HTERT-HM (cell line): Measurements from ENCODE around the gene MSX2.

- RRBS, result 7% methylated on average over 31 of the region's 63 CpGs
These were observed 9.4 kb upstream of the NKX2-5 start for GRCh38 chr5:173244206-173244995.

DNA sequence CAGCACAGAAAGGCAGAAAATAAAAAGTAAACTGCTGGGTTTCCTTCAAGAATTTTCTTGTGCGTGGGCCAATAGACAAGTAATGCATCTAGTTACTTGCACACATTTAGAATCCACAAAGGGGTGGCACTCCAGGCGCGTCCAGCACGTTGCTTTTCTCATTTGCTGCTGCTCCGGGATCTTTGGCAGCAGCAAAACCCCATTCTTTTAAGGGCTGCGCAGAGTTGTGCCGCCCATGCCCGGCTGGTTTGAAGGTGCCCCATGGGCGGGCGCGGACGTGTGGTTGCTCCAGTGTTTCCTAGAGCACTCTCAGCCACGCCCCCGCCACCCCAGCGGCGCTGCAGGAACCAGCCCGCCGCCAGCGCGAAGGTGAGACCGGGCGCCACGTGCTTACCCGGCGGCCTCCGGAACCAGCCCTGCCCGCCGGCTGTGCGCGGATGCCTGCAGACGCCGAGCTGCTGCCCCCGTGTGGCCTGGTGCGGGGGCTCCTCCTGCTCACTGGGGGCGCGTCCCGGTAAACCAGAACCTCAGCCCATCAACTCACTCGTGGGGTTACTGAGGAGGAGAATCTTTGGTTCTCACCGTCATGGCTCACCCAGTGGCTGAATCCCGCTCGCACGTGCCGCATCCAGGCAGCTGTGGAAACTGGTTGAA is 44.5 kb downstream of the STC2 start:
- RRBS, result 4% methylated on average over 13 of the region's 43 CpGs

- RRBS, result no CpG with 5 or more reads among the region's 3 CpGs
These were observed 2.4 kb upstream of the STC2 start for GRCh38 chr5:173330556-173330996.

DNA sequence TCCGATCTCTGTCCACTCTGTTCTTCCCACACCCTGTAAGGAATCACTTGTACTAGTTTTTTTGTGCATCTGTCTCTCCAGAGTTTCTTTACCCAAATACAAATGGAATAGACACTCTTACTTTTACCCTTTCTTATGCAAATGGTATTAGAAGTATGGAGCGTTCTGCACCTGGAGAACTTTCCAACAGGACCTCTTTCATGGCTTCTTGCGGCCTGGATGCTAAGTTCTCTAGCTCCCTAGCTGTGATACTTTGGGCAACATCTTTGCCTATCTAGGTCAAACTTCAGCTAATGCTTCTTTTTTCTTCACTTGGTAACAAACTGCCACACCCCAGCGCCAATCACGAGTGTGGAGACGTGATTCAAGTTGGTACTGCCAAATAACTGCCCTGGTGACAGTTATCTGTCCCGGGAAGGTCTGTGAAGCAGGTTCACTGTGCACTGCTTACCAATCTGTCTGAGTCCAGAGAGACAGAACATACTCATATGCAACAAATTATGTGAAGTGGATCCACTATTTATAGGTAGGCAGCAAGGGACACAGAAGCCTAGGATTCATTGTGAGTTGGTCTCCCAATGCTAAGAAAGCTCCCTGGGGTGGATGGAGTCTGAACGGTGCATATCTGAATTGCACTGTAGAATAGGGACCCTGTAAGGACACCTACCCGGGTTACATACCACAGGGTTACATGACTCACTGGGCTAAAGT is 95.2 kb upstream of the STC2 start:
- RRBS, result no CpG with 5 or more reads among the region's 9 CpGs

- RRBS, result no CpG with 5 or more reads among the region's 6 CpGs
These were observed 490 bp upstream of the BOD1 start for GRCh38 chr5:173617008-173617272.

DNA sequence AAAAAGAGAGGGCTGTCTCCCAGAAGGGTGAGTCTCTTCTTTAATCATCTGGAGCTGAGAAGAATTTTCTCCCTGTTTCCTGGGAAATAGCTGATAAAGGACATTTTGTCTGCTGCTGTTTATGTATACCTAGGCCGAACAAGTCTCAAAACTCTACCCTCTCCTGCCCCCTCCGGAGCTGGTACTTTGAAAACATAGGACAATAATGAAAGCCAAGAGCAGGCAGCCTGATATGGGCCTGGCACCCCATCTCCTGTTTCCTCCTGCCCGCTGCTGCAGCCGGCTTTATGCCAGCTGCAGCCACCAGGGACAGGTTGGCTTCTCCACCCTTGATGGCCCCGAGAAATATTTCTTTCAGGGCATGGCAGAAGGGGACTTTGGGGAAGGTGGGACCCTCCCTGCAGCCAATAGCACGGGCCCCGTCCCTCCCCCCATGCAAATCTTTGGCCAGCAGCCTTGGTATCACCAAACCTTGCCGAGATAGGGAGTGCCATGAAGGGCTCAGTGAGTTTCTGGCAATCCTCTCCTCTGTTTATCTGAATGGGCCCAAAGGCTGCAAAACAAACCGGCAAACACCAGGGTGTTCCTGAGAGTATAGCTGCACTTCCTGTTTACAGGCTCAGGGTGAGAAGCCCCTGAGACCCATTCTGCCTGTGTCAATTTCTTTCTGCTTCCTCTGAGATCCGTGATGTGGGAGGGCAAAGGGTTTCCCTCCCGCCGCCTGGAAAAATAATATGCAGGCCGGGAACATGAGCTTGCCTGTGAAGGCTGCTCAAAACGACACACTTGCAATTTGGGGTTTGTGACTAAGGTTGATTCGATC is 73.4 kb upstream of the BOD1 start:
- RRBS, result 20% methylated on average over 3 of the region's 15 CpGs

DNA sequence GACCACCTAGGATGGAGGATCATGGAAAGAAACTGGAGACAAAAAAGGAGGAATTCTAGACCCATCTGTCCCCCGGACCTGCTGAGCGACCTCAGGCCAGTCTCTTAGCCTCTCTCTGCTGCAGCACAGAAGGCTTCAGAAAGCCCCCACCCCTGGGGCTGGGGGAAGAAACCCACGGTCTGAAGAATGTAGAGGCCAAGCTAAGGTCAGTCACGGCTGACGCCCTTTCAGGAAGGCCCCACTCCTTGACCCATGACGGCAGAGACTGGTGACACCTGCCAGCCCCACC is 120.4 kb upstream of the BOD1 start:
- RRBS, result no CpG with 5 or more reads among the region's 6 CpGs

DNA sequence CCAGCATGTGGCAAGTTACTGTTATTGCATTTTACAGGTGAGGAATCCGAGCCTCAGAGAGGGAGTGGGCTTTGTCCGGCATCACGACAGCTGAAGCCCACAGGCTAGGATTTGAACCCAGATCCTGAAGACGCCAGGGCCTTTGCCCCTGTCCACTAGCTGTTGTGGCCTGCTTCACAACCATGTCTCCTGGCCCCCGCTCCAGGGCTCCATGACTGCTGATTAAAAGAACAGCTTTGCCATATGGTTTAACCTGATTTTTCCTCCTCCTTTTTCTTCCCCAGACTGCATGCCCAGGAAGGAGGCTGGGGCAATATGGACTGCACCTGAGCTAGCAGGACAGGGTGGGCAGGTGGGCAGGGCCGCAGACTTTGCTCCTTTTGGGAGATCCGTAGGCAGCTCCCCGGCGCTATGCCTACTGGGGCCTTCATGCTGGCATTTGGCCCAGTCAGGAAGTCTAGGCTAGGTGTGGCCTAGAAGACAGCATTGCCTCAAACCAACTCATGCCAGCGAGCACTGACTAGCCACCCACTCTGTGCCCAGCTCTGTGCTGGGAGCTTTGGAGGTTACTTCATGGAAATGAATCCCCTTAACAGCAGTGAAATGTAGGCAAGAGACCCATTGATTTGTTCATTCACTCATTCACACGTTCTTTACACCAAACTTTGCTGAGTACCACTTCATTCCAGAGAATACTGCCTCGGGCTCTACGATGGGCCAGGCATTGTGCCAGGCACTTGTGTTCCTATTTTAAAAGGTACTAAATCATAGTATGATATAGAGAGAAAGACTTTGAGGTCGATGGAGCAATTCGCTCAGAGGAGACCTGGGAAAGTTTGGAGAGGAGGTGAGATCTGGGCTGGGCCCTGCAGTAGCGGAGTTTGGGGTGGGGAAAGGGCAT is 94.3 kb upstream of the CPEB4 start:
- RRBS, result no CpG with 5 or more reads among the region's 16 CpGs

DNA sequence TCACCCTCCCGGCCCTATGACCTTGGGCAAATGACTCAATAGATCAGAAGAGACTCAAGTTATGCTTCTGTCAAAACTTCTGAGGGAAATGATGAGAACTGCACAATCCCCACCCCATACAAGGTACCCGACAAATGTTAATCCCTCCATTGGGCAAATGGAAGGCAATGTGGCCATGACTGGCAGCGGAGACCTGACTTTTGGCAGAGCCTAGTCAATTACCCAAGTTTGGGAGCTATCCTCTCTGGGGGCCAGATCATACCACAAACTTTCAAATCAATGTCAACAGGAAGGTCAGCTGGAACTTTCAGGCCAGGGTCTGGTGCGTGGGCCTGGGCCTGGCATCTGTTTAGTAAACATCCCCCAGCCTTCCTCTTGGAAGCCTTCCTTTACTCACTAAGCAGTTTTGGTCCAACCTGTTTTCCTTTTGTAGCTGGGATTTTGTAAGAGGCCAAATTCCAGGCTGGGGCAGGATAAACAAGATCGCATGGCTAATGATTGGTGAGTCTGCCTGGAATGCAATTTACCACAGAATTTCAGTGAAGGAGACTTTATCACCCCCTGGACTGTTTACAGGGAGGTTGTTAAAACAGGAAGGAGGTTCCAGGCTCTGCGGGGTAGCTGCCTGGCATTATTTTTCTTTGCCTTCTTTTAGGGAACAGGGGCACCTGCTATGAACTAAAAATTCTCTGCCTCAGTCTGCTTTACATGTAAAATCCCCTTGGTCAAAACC is 64.1 kb upstream of the CPEB4 start:
- RRBS, result no CpG with 5 or more reads among the region's 6 CpGs

DNA sequence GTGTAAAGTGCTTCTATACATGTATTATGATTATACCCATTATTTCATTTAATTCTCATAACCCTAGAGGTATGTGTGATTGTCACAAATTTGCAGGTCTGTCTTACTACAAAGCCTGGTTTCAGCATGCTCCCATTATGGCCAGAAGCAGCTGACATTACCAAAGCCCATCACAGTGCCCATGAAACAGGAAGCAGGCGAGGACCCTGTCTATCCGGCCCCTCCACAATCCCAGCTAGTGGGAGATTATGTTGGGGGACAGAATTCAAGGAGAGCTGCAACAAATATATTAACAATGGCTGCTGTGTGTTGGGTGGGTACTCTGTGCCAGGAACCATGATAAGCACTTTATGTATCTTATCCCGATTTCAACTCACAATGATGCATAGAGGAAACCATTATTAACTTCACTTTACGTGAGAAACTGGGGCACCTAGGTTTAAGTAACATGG is 22.5 kb upstream of the CPEB4 start:
- RRBS, result no CpG with 5 or more reads among the region's 4 CpGs

GRCh38 chr5:173878627-173879045 is 9.5 kb upstream of the CPEB4 start:
- RRBS, result no CpG with 5 or more reads among the region's 2 CpGs

DNA sequence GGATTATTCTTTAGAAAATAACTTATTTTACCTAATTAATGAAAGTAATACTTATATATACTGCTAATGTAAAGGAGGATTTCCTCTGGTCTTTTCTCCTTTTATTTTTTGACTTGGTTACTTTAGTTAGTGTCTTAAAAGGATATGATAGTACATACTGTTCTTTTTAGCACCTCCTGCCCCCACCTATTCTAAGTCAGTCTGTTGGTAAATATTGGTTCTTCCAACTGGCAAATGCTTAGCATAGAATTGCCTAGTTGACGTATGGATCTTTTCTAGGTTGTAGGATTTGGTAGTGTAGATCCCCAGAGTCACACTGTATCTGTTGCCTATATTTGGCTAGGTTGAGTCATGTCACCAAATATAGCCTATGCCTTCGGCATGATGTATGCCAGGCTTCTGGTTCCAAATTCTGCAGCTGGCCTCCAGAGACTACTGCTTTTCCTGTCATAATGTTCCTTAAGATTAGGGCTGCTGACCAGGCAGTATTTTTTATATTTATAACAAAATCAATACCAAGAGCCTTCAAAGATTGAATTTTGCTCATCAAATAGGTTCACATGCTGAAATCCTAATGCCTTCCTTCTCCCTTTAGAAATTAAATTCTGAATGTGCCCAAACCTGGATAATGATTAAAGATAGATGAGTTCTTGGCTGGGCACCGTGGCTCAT is 38.2 kb downstream of the CPEB4 start:
- RRBS, result no CpG with 5 or more reads among the region's 3 CpGs

DNA sequence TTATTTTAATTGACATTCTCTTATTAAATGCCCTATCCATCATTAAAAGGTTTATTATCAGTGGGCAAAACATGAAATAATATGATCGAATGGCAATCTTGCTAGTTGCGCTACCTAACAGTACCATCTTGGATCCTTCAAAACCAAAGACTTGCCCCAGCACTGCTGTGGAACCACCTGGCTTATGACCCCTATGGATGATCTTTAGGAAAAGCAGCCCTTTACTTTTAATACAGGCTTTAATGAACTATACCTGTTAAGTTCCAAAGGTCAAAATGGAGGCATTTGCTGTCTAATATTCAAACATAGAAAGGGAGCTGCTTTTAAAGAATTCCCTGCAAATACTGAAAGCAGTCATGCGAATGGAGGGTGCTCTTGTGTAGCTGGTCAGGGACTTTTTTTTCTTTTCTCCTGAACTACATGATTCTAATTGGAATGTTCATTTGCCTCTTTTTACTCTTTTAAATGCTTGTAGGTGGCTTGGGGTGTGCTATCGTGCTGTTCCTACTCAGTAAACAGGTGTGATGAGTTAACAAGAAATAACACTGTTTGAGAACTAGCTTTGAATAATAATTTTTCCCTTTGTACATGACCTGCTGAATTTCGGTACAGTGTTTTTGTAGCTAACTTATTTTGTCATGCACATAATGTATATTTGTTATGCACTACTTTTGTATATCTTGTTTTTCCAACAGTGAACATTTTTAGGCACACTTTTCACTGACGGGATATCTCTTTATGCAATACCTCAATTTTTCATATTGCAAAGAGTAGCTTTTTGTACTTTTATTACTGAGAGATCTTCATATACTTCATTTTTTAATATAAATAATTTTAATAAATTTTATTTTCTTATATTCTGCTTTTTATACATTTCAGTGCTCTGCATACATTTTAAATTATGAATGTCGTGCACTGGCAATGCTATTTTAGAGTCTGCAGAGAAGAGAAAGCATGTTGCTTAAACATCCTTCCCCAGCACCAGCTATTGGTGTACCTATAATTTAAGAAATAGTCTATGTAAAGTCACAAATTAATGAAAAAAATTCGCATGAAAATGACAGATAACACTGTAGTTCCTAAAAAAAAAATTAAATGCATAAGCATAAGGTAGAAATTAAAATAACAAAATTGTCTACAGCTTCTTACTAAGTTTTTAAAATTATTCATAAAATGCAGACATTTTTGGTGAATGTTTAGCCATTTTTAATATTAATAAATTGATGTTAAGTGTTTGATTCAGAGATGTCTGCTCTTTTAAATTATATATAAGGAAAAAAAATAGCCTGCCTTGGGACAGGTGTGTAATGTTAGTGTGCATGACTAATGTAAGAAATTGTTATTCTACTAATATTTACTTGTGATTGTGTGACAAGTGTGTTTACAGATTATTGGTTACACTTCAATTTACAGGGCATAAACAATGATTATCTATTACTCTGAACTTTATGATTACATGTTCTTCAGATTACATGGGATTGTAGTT is 30.8 kb upstream of the C5orf47 start:
- RRBS, result no CpG with 5 or more reads among the region's 8 CpGs

DNA sequence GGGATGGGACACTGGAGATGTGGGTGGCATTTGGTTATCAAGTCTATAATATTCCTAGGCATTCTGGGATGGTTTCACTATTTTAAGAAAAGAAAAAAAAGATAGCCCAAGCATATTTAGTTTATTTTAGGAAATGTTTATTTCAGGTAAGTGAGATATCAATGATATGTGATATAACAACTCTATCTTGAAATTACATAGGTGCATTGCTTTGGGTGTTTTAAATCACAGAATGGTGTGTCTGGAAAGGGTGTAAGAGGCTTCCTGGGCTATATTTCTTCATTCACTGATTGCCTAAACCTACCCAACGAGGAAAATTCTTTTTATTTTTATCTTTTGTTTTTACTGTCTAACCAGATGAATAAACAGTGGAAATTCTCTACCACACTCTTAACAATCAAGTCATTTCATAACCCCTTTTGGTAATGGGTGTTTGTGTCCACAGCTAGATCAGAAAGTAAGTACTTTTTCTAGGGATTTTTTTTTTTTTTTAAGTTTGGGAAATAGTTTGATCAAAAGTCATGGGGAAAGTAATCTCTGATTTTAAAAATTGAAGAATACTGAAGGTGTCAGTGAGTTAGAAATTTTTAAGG is 27.6 kb upstream of the C5orf47 start:
- RRBS, result no CpG with 5 or more reads among the region's 1 CpG

- RRBS, result no CpG with 5 or more reads among the region's 2 CpGs
These were observed 142.9 kb downstream of the NSG2 start for GRCh38 chr5:174188310-174188876.

GRCh38 chr5:174338153-174338619 is 292.7 kb downstream of the NSG2 start:
- RRBS, result no CpG with 5 or more reads among the region's 10 CpGs

DNA sequence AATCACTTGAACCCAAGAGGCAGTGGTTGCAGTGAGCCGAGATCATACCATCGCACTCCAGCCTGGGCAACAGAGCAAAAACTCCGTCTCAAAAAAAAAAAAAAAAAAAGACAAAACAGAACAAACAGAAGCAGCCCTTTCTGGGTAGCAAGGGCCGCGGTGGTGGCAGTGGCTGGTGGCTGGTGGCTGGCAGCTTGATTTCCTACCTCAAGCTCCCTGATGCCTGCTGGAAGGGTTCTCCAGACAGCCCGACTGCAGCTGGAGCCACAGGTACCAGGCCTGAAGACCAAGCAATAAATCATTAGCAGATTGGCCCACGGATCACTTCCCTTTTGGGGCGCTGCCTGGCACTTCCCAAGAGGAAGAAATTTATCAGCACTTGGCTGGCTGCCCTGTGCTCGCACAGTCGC is 116.0 kb upstream of the MSX2 start:
- RRBS, result no CpG with 5 or more reads among the region's 10 CpGs

- RRBS, result 22% methylated on average over 8 of the region's 15 CpGs
These were observed 15.8 kb upstream of the MSX2 start for GRCh38 chr5:174708643-174708994.

DNA sequence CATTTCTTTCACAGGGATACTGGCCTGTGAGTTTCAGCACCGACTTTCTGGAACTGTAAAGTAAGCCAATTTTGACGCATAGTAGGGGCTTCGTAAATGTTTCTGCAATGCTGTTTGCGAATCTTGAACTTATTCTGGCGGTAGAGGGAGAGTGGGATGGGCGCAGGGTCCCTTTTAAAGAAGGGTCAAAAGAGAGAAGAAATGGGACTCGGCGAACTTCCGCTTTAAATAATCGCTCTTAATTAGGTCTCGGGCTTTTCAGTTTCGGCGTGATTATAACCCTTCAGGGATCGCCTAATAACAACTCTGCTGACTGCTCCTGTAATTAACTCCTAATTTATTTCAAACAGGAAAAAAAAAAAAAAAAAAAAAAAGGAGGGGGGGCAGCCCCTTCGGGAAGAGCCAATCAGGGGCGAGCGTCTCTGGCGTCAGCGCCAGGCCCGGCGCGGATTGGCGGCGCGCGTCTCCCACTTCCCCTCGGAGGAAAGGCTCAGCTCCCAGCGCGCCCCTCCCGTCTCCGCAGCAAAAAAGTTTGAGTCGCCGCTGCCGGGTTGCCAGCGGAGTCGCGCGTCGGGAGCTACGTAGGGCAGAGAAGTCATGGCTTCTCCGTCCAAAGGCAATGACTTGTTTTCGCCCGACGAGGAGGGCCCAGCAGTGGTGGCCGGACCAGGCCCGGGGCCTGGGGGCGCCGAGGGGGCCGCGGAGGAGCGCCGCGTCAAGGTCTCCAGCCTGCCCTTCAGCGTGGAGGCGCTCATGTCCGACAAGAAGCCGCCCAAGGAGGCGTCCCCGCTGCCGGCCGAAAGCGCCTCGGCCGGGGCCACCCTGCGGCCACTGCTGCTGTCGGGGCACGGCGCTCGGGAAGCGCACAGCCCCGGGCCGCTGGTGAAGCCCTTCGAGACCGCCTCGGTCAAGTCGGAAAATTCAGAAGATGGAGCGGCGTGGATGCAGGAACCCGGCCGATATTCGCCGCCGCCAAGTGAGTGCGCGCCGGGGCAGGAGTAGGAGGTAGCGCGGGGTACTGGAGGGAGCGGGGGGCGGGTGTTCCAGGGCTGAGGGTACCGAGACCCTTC is at the start of gene MSX2:
TSS of gene MSX2 (plus strand) at position 520 of the 1,070 bp plus-strand sequence.
- RRBS, result 13% methylated on average over 46 of the region's 91 CpGs

GRCh38 chr5:175680419-175680836 is 22.6 kb downstream of the HRH2 start:
- RRBS, result no CpG with 5 or more reads among the region's 7 CpGs